ENCODE measurements around a stretch of chr2.

GRCh38 chr2:207802685-207803084, 33.0 kb upstream of the FZD5 start:
- PRO-cap = no peak

- PRO-cap = no peak
Measured at GRCh38 chr2:207815369-207815568, 45.6 kb upstream of the FZD5 start.

DNA sequence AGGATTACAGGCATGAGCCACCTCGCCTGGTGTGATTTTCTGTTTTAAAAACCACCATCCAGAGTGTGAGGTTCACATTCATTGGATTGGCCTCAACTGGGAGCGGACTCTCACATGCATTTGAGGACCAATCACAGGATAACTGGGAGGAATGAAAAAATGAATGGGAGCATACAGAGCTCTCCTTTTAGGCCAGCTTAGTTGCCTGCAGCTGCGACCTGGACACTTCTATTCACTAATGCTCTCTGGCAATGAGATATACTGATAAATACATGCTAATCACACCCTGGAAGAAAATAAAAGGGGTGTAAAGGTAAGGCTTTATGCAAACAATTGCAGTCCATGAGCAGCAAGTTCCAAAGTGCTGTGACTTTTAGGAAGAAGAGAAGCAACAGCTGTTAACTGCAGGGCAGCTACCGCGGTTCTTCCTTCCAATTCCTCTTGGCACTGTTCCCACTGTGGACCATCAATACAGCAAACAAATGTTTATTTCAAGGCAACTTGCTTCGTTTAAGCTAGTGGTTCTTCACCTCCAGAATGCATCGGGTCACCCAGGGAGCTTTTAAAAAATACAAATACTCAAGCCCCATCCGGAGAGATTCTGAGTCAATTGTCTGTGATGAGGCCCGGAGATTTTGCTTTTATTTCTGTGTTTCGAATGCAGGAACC, 49.6 kb upstream of the FZD5 start:
- PRO-cap = no peak

DNA sequence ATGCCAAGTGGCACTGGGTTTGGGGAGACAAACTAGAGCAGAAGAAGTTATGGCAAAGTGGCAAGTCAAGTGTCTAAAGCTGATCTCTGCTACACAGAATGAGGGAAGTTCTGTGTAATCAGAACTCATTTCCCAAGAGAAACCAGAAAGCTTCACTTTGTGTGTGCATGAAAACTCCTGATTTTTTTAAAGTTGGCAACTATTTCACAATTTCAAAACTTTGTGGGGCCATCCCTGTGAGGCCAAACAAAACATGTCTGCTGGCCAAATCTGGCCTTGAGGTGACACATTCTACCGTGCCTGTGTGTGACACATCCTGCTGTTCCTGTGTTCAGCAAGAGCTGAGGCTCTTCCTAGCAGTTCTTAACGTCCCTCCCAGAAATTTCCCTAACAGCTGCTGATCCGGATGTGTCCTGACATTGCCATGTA, 99.2 kb downstream of the PLEKHM3 start:
- PRO-cap = no peak

DNA sequence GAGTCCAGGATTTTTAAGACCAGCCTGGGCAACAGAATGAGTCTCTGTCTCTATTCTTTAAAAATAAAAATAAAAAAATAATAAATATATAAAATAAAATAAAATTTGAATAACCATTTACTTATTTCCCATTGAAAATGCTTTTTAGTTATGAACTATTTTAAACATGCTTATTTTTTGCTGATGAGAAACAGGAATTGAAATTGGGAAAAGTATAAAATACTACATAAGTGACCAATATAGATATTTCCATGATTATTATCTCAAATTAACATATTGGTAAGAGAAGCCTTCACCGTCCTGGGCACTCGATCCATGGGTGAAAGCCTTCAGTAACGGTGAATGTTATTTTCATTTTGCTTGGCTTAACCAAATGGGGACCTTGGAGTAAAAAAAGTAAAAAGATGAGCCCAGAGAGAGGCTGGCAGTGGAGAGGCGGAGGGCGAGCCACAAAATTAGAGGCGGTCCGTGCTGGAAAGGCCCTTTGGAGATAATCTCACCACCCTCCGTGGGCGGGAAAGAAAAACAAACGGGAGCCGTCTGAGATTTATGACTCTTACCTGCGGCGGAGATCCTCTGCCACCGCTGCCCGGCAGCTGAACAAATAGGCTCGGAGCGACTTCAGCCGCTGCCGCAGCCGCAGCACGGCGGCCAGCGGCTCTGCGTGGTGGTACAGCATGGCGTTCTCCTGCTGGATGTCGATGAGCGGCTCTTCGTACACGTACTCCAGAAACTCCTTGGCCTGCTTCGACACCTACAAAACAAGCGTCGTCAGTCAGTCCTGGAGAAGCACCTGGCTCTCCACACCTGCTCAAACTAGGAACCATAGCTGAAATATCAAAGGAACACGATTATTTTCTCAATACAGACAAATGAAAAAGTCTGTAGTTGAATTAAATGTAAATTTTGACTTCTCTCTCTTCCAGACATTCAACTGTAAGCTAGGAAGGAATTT, 94.7 kb downstream of the PLEKHM3 start:
- PRO-cap = no peak

DNA sequence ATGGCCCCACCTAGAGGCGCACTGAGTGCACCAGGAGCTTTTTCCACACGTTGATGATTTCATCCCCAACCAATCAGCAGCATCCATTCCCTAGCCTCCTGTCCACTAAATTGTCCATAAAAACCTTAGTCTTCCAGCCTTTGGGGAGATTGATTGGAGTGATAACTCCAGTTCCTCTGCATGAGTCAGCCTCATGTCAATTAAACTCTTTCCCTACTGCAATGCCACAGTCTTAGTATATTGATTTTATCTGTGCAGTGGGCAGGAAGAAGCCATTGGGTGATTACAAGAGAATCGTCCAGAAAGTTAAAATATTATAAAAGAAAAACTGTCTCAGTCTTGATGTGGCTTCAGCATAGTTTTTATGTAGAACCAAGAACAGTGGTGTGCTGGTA, 9.0 kb upstream of the PLEKHM3 start:
- PRO-cap = no peak

- PRO-cap = no peak
Measured at GRCh38 chr2:208183815-208184338, 6.0 kb downstream of the C2orf80 start.

DNA sequence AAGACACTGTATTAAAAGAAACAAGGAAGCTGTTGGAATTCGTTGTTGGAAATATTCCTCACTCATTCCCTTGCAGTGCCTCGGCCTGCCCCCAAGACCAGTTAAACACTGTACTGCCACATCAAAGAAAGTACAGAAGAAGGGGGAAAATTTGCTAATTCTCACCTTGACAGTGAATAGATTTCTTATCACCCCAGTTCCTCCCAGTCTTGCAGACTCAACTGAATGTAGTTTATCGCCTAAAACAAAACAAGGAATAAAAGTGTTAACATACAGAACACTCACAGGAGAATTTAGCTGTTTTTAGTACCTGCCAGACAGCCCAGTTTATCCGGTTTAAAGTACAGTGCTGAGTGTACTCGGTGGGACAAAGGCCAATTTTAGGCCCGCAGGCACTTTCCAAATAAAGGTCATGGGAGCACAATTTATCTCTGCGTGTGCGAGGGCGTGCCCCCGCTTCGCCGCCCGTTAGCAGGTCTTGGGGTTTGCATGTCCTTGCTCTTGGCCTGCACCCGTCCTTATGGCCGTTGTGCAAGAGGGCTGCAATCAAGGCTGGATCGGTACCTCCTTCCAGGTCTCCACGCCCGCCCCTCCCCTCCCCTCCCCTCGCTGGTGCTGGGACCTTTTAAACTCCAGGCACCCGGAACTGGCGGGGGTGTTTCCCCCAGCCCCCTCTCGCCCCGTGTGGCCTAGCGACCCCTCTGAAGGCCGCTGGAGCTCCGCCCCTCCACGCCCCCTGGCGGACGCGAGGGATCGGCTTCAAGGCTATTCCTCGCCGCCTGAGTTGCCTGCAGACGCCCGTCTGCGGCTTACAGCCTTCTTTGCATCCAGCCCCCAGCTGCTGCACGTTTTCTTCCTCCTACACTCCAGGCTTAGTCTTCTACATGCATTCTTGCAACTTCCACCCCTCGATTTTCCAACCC, 889 bp downstream of the IDH1 start:
- PRO-cap = bidirectional peak, plus-strand start at position 768 of the sequence, minus-strand start at position 520 of the sequence

GRCh38 chr2:208311845-208312424, 45.9 kb downstream of the PIKFYVE start:
- PRO-cap = no peak

GRCh38 chr2:208352999-208353527, 53.5 kb upstream of the PTH2R start:
- PRO-cap = no peak

GRCh38 chr2:208463019-208463364, 56.4 kb downstream of the PTH2R start:
- PRO-cap = no peak

DNA sequence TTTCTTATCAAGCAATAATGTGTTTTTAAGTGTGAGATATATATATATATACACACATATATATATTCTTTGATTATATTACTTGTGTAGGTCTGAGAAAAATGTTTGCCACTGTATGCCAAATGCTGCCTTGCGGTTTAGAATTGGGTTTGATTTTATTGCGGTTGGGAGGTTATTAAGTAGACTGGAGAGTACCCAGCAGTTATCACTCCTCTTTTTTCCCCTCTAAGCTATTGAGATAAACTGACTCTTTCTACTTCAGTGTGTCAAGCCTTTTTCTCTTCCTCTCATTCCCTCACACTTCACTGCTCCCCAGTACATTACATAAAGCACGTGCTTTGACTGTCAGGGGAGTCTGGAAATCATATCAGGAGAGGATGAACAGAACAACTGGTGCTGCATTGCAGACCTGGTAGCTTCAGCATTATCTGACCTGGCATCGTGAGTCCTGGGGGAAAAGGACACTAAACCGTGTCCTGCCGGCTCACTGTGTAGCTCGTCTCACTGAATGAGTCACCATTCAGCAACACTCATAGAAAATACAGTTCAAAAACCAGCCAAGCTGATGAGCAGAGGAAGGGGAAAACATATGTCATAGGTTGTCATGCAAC, 108.6 kb upstream of the UNC80 start:
- PRO-cap = no peak

- PRO-cap = no peak
Measured at GRCh38 chr2:210055216-210055691, 52.8 kb downstream of the RPE start.

DNA sequence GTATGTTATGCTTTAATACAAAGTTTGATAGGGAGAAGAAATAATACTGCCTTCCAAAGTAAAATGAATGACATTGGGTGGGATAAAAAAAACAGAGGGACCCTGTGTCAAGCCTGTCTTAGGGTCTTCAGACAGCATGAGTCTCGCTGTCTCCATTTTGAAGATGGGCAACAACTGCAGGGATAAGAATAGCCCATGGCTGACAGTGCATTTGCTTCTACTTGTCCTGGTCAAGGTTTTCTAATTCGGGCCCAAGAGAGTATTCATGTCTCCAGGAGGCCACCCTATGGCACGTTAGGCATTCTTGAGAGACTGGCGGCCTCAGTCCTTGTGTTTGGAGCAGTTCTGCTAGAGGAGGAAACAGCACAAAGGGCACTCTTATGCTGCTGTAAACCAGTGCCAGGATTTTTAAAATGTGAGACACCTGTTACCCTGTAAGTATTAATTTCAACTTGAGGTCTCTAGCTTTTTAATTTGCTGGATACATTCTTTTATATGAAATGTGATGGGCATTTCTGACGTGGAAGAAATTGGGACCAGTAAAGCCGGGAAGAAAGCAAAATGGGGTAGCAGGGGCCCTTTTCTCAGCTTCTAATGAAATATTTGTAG, 9.5 kb upstream of the MYL1 start:
- PRO-cap = no peak

DNA sequence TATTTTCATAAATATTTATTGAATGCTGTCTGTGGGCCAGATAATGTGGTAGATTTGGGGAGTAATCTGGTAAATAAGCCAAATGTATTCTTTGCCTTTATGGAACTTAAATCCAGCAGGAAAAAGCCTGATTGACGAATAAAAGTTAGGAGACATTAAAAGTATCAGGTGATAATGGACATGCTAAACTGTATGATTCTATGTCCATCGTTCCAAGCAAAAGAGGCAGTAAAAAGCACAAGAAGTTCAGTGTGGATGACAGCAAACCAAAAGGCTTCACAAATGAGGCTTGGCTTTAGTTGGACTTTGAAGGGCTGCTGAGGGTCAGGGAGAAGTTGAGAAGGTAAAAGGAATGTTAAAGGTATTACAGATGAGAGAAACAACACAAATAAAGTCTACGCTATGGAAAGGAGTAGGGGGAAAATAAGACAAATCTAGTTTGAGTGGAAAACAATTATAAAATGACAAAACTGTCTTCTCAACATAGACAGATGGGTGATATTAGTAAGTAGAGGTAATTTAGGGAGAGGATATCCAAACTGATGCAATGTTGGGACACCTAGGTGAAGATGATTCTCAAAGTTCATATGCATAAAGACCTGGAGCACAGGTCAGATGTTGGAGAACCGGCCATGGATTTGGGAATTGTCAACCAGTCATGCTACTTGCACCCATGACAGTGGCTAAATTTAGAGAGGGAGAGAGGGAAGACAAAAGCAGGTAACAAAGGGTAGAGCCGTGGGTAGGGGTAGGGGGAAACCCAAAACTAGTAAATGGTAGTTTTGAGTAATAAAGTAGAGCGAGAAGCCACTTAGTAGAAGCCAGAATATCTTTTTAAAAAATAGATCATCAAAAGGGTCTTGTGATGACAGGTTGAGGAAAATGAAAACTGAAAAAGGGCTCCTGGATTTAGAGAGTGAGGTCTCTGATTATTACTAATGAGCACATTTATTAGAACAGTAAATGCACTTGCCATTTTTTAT, 80.4 kb downstream of the CPS1 start:
- PRO-cap = no peak

- PRO-cap = no peak
Measured at GRCh38 chr2:210670984-210671485, 114.6 kb downstream of the CPS1 start.

- PRO-cap = no peak
Measured at GRCh38 chr2:211086369-211086589, 529.9 kb downstream of the CPS1 start.

DNA sequence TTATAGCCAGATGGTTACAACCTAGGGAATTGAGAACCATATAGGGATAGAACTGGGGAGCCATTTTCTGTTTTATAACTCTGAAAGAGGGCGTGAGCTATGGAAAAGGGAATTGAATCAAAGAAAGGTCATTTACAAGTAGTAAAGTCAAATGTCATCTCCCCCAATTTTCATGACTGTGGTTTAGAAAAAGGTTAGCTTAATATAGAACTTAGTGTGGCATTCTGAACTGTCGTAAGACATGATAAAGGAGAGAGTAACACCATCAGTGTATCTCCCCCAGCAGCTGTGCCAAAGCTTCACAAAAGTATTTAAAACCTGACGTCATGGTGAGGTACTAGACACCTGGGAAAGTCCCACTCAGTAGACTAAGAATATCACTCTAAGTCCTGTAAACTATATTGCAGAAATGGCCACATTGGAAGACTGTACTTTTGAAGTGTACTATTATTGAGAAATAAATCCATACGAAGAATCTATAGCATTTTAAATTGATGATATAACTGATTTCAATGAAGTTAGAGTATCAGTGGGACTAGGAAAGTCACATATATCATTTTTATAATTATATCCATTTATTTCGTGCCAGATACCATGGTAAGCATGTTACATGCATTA, 5.9 kb upstream of the IKZF2 start:
- PRO-cap = no peak

DNA sequence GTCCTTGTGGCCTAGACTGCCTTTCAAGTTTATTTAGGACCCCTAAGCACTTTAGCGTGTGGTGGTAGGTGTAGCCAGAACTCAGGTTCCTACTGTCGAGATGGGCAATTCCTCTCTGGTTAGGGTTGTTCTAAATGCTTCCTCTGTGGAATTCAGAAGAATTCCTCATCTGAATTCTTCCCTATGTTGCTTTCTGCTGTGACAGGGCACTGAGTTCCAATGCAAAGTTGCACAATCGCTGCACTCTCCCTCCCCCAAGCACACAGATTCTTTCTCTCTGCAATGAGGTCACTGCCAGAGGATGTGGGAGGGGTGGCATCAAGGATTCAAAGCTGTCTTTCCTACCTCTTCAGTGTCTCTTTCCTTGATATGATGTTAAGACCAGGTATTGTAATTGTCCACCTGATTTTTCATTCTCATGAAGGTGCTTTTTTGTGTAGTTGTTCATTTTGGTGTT, 54.9 kb downstream of the VWC2L start:
- PRO-cap = no peak

- PRO-cap = no peak
Measured at GRCh38 chr2:215360491-215361711, 49.0 kb downstream of the ATIC start.

Data from bile duct (tissue), 1 donor.